ENCODE measurements around a stretch of chr9.

GRCh38 chr9:86033197-86033780, 66.1 kb downstream of the GOLM1 start:
- PRO-cap, result no peak

GRCh38 chr9:86354734-86355358, 636 bp upstream of the TUT7 start:
- PRO-cap, result no peak

GRCh38 chr9:86807311-86808053, 139.8 kb downstream of the GAS1 start:
- PRO-cap, result no peak

DNA sequence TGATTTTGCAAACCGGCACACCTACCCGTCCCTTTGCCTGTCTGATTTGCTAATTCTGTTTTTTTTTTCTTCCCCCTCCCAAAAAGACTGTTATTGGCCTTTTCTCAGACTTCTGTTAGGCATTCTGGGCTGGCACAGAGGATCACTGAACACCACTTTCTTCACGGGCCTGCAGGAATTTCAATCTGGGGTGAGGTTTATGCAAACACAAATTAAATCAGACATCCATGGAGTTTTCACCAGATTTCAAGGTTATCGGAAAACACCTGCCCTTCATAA, 139.3 kb downstream of the GAS1 start:
- PRO-cap, result no peak

- PRO-cap, result no peak
These were observed 1.2 kb upstream of the GAS1 start for GRCh38 chr9:86948292-86949119.

DNA sequence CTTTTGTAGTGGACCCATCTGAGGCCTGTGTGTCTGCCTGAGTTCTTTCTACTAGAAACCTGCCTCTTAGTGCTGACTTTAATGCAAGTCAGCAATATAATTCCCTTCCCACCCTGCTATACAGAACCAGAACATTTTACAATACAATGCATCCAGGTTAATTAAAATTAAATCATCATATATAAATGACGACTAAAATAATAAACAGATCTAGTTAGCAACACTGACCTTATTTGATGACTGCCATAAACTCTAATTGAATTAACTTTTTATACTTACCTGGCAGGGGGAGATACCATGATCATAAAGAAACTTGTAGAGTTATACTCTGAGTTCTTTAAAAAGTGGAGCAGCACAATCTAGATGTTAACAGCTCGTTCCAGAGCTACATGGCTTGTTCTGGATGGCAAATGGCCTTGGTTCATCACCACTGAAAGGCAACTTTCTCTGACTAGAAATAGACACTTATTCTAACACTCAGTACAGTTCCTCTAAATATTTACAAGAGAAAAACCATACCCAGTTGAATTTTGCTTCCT, 82.8 kb upstream of the GAS1 start:
- PRO-cap, result unidirectional peak, plus-strand start at position 272 of the sequence

DNA sequence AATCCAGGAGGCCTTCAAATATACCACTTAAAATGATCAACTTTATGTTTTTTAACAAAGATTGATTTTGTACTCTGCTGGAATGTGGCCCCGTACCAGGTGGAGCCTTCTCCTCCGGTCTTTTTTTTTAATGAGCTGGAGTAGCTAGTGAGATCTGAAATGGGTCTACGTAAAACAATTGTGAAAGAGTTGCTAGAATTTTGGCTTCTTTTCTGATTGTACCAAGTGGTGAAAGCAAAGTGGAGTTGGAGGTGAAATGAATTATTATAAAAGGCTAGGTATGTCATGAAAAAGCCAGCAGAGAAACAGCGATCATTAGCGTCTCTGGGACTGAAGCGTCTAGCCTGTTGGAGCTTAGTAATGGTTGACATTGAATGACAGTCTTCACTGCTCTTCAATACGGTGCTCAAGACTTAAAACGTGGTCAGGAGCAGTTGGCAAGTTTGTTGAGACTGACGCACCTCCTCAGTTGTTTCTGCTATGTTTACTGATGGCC, 84.4 kb downstream of the DAPK1 start:
- PRO-cap, result no peak

GRCh38 chr9:87709187-87709732, 16.7 kb upstream of the CTSL start:
- PRO-cap, result no peak

- PRO-cap, result no peak
These were observed 487 bp upstream of the CTSL start for GRCh38 chr9:87725528-87725736.

GRCh38 chr9:88077760-88078281, 60.5 kb downstream of the SPATA31C2 start:
- PRO-cap, result no peak

DNA sequence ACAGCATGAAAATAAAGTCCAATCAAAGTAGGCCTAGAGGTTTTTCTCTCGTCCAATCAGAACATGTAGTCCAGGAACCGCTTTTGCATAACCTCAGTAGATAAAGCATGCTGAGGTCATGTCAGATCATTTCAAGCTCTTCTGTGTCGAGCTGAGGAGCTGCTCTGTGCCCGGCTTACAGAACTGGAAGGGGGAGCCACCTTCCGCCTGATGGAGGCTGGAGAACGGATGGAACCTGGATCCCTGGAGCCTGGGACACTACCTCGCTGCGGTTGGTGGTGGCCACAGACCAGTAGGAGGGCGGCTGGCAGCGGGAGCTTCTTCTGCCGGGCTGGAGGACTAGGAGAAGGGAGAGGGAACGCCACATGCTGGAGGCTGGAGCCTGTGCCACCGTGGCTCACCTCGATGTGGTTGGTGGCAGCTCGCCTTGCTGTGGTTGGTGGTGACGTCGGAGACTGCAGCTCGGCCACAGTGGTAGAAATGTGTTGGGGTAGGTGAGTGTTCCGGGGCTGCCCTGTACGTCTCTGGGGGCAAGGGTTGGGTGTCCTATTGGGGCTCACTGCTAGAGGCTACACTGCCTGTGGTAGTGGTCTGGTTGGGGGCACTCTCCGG, 24.6 kb downstream of the SPATA31C2 start:
- PRO-cap, result no peak

- PRO-cap, result no peak
These were observed 1.3 kb downstream of the SPIN1 start for GRCh38 chr9:88389448-88390003.

GRCh38 chr9:88423675-88424495, 35.6 kb downstream of the SPIN1 start:
- PRO-cap, result no peak

GRCh38 chr9:88646528-88646885, 111.5 kb downstream of the NXNL2 start:
- PRO-cap, result no peak

DNA sequence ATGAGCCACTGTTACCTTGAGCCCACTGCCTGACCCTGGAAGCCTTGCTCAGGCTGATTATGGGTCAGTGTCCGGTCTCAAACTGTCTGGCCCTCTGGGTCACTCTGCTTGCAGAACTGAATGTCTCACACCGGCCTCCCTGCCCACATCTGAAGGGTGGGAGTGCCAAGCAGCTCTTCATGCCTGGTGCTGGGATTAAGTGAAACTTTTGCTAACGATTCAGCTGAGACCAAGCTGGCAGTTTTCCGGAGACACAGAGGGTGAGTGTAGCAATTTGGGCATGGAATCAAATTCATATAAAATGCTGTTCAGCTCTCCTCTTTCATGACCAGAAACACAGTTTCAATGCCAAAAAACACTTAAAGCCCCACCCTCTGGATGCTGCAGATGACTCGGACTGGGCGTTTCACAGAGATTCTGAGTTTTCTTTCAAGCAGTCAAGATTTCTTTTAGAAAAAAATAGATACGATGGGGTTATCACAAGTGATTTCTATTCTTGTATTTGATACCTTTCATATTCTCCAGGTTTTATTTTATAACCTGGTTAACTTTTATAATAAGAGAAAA, 207.5 kb downstream of the NXNL2 start:
- PRO-cap, result no peak

DNA sequence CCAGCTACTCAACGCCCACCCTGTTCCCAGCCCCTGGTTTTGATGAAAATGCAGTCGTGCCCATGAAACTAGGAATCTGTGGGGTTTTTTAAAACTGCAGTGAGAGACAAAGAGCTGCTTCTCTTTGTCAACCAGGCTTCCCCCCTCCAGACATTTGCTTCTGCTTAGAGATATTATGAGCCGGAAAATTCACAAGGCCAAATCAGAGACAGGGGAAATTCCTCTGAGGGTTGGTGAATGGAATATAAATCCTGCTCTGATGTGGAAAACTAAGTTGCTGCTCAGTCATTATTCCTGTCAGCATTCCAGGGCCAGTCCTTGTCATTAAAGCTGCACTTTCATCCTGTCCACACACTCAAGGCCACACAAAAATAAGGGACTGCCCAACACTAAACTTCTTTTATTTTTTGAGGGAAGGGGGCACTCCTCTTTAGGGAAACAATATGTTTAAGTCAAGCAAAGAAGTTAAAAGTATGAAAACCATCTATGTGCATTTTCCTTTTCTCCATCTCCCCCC, 119.1 kb upstream of the S1PR3 start:
- PRO-cap, result no peak

DNA sequence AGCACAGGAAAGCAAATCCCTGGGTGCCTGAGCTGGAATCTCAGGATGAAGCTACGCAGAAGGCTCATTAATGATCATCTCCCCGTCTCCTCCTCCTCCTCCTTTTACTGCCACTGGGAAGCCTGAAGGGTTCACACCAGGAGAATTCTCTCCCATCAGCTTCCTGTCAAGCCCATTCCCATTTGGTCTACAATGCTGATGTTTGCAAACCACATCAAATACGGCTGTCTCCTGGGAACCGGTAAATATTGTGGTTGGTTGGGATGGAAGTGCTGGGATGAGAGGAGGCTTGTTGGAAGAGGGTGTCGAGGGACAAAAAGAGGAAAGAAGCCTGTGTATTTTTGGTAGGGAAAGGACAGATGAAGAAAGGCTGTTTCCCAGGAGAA, 13.3 kb upstream of the S1PR3 start:
- PRO-cap, result no peak

DNA sequence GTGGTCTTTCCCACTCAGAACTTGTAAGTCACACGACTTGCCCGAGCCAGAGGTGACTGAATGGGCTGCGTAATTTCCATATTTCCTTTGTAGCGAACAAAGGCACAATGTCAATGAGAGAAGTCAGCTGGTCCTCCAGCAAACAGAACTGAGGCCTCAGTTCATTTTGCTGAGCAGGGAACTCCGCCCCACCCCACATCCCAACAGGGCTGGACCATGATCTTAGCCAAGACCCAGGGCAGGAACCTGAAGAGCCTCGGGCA, 30.6 kb downstream of the S1PR3 start:
- PRO-cap, result no peak

- PRO-cap, result no peak
These were observed 46.8 kb downstream of the S1PR3 start for GRCh38 chr9:89038043-89038497.

DNA sequence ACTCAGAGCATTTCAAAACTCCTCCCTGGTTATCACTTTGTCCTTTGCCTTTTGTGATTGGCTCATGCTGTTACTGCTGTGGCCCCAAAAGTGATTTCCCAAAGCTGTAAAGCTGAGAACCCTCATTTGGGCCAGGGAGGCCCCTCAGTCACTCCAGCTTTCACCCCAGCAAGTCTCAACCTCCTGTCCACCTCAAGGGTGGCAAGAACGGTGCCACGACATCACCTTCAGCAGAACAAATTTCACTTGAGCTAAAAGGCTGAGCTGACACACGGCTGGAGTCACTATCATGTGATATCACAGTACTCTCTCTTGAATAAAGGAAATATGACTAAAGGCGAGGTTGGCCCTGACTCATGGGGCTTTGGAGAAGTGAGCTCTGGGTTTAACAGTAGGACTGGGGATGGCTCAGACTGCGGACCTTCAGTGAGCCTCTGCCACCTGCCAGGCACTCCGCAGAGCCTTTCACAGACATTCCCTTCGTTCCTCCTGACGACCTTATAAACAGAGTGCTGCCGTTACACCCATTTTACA, 25.1 kb downstream of the SHC3 start:
- PRO-cap, result no peak

Data from parotid gland (tissue), 1 donor.